Diencephalon (tissue), 2 donors: ENCODE measurements around a stretch of chr11.

GRCh38 chr11:43435877-43436386, 77.2 kb downstream of the TTC17 start:
- RAMPAGE, long total RNA = no peak

DNA sequence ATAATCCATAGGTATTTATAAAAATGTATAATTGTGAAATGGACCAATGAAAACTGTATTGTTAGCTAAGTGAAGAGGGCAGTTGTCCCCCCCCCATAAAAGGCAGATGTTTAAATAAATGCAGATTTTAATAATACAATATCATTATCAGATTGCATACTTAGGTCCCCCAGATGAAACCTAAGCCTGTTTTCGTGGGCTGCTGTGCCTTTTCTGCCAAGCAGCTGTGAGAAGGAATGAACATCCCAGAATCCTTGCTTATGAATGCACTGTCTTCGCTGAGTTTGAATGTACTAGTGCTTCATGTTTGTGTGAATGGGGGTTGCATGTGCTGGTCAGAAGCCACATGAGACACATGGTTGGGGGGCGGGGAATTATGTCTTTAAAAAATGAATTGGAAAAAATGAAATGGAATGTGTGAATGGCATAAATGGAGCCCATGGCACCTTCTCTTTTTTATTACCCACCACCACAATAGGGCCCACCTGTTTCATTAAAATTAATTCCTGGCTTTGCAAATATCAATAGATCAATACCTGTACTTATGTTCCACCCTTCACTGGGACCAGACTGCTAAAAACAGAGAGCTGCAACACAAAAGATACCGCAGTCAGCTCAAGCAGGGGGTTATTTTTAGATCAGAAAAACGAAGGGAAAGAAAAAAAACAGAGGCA, 125.3 kb upstream of the HSD17B12 start:
- RAMPAGE, long total RNA = no peak

DNA sequence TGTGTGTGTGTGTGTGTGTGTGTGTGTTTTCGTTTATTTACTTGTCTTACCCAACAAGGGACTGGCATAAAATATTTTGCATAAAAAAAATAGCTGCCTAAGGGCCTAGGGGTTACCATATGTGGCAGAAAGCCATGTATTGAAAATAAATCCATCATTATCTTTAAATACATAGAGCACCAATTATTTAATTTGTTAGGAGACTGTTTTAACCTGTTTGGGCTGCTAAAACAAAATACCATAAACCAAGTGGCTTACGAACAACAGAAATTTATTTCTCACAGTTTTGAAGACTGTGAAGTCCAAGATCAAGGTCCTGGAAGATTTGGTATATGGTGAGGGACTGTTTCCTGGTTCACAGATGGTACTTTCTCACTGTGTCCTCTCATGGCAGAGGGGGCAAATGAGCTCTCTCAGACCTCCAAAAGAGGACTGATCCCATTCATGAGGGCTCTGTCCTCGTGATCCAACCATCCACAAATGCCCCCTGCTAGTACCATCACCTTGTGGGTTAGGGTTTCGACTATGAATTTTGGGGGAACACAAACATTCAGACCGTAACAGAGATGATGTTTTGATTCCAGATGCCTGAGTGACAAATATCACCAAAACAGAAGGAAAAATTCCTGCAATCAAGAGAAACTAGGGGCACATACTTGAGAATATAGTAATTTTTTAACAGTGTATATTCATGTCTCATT, 43.8 kb downstream of the HSD17B12 start:
- RAMPAGE, long total RNA = no peak

GRCh38 chr11:43770184-43770517, 89.6 kb downstream of the HSD17B12 start:
- RAMPAGE, long total RNA = no peak

DNA sequence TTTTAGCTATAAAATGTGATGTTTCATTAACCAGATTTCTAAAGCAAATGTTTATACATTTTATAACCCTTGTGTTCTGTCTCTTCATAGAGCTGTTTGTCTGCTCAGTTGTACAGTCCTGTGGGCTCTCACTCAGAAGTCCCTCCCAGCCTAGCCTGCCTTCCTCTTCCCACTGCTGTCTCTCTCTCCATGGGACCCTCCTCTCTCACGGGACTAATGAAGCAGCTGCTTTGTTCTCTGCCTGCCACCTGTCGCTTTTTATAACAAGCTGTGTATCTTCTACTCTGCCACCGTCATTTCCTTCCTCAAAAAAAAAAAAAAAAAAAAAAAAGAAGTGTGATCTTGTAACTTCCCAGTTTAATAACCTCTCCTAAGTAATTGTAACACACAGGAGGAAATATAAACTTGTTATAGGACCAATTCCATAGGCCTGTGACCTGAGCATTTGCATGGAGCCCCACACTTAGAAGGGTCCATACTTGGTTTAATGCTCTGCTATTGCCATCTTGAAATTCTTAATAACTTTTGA, 92.2 kb upstream of the ALKBH3 start:
- RAMPAGE, long total RNA = no peak

GRCh38 chr11:43921790-43922756, 20.4 kb upstream of the C11orf96 start:
- RAMPAGE, long total RNA = no peak

DNA sequence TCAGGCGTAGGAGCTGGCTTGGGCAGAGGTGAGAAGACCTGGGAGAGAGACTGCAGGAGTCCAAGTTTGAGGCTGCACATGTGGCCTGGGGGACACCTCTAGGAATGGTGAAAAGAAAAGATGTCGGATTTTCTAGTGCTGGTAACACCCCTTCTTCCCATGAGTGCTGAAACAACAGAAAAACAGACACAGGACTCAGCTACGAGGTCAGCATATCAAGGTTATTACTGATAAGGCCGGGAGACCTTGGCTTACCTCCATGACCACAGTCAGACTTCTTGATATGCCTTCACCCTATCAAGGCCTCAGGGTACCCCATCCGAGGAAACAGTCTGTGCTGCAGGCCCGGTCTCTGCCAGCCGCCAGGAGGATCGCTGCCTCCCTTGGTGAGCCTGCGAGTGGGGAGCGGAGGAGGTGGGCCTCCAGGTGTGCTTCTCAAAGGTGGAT, 14.2 kb upstream of the C11orf96 start:
- RAMPAGE, long total RNA = no peak

- RAMPAGE, long total RNA = no peak
These were observed 13.7 kb upstream of the C11orf96 start for GRCh38 chr11:43928715-43929182.

GRCh38 chr11:43933524-43933780, 9.0 kb upstream of the C11orf96 start:
- RAMPAGE, long total RNA = no peak

DNA sequence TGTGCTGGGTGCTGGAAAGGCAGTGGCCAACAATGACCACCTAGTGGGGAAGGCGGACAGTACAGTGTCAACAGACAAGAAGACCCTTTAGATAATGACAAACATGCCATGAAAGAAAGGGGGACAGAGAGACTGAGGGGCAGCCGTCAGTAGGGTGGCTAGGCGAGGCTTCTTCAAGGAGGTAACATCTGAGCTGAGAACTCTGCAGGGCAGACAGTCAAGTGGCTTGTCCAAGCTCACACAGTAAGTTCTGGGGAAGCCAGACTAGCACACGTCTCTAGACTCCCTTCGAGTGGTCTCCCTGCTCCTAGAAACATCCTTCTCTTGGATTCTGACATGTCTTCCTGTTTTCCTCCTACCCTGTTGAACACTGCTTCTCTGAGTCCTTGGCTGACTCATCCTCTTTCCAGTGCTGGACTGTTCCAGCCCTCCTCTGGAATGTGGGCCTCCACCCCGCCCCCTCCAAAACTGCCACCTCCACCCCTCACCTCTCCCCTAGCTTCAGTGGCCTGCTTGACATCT, 5.2 kb upstream of the C11orf96 start:
- RAMPAGE, long total RNA = no peak

DNA sequence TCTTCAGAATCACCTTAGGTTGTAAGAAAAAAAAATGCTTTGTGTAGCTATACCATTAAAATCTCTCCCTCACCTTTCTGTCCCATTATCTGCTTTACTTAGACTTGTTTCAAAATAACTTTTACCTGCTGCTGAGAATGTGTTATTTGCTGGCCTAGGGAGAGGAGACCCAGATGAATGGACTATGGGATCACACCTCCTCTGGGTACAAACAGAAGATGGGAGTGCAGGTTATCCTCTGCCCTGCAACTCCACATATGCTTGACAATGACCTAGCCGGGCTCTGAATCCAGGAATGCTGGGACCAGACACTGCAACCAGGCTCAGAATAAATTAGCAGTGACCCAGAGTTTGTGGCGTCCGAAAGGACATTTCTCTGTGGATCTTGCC, 41.8 kb downstream of the C11orf96 start:
- RAMPAGE, long total RNA = no peak

GRCh38 chr11:44066721-44067326, 754 bp downstream of the ACCS start:
- RAMPAGE, long total RNA = no peak

- RAMPAGE, long total RNA = no peak
These were observed 64.2 kb downstream of the ALX4 start for GRCh38 chr11:44245554-44246226.

GRCh38 chr11:44316843-44317311, 6.9 kb upstream of the ALX4 start:
- RAMPAGE, long total RNA = no peak

DNA sequence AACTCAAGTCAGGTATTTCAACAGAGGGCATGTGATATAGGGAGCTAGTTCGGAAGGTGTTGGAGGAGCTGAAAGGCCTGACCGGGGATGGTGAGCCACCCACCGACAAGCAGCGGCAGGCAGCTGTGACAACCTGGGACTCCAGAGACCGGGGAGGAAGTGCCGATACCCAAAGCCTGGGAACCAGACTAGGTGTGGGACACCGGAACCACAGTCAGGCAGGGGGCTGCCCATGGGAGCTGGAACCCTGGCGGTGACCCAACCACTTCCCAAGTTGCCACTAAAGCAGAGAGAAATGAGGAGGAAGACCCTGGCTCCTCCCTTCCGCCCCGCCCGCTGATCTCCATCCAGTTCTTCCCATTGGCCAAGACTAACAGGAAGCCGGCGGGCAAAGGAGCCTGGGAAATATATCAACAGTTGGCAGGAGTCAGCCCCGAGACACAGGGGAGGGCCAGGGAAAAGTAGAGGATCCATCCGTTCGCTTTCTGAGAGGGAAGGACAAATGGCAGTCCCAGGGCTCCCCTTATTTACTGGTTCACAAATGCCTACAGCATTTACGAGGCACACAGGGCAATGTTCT, 39.6 kb upstream of the CD82 start:
- RAMPAGE, long total RNA = no peak

DNA sequence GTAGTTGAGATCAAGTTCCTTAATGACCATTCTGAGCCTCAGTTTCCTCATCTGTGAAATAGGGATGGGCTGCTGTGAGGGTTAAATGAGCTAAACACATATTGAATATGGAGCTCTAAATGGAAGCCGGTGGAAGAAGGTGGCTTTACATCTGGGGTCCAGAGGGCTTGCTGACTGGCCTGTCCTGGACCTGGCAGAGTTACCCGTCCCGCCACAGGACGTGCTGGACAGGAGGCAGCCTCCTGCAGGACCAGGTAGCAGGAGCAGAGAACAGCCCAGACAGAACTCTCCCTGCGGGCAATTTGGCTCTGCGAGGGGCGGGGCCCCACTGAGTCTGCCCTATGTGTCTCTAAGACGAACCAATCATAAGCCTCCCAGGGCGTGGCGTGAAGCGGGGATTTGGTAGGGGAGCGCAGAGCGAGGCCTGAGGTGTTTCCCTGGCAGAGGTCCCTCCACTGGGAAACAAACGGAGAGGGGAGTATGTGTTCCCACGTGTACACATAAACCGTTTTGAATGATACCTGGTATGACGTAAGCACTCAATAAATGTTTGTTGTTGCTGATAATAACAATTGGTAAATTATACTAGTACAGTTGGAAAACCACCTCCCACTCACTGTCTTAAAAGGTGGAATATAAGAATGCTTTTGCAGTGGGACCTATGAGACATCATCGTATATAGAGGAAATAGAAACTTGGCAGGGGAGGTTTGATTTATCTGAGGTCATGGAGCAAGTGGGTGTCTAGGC, 7.4 kb downstream of the CD82 start:
- RAMPAGE, long total RNA = no peak

DNA sequence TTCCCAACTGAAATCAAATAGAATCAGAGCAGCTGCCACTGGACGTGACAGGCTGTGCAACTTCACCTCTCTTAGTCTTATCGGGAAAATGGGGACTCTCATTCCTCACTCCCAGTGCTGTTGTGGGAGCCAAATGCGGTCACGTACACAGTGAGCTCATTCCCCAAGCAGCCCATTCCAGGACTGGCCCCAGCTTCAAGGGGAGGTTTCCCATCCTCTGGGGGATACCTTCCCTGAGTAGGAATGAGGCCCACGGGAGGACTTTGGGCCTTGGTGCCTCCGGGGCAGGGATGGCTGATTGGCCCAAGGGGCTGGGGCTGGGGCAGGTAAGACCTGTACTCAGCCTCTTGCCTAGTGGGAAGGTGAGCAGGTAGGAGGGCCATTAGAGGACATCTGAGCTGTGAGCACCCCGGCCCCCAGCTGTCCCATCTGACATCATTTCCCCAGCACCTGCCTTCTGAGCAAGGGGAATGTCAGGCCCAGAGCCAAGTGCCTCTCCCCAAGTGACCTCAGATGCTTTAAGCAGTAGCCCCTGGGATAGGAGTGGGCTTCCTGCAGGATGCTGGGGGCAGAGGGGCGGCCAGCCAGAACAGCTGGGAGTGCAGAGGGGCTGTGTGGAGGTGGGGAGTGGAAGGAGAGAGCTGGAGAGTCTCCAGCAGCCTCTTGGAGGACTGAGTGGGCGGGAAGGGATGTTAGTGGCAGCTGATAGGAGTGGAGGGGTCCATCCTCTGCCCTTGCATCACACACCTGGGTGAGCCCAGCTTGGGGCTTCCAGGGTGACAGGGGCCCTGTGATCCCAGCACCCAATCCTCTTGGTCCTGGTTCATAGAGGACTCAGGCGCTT, 58.4 kb downstream of the CD82 start:
- RAMPAGE, long total RNA = no peak

- RAMPAGE, long total RNA = no peak
These were observed 25.6 kb upstream of the TSPAN18 start for GRCh38 chr11:44701106-44701681.

GRCh38 chr11:44833600-44834652, 107.2 kb downstream of the TSPAN18 start:
- RAMPAGE, long total RNA = no peak

DNA sequence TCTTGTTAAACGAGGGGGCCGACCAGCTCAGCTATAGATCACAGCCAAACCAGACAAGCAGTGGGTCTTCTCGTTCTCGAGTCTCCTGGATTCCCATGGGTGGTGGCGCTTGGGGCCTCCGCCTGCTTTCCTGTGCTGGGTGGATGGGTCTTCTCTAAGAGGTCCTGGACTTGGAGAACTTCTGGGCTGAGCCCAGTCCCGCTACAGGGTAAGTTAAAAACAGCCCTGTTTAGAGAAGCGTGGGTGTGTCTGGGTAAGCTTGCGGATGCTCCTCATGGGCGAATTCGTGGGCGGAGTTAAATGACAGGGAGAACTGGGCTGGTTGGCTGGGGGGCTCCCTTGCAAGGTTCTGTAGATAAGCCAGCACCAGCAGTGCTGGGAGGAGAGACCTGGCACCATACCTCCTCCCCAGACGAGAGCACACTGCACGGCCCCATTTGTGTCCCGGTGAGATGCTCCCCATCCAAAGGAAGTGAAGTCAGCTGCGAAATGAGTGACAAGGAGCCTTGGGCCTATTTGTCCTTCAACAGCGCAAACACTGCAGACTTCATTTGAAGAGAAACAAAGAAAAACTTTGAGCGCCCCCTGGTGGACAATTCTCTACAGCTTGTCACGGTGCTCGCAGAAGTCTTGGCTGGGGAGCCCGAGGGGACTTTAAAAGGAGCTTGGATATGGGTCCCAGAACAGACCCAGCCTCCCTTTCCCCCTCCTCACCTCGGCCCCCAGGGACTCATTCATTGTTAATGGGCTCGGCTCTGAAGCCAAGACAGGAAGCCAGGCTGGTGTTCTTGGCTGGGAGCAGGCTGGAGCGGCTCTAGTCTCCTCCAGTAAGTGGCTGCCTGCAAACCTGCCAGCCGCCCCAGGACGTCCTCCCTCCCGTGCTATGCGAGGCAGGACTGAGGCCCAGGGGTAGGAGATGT, 39.5 kb downstream of the TP53I11 start:
- RAMPAGE, long total RNA = no peak